Camera-type eye (tissue), 1 donor: ENCODE results near the gene RPS25.

- RAMPAGE, long total RNA = no peak
These were observed 14.5 kb downstream of the BCL9L start for GRCh38 chr11:118910973-118911939.

GRCh38 chr11:118918092-118918850 is 7.5 kb downstream of the BCL9L start:
- RAMPAGE, long total RNA = no peak

- RAMPAGE, long total RNA = no peak
These were observed 1.2 kb downstream of the BCL9L start for GRCh38 chr11:118924534-118924899.

- RAMPAGE, long total RNA = no peak
These were observed 3.3 kb upstream of the BCL9L start for GRCh38 chr11:118929028-118929502.

DNA sequence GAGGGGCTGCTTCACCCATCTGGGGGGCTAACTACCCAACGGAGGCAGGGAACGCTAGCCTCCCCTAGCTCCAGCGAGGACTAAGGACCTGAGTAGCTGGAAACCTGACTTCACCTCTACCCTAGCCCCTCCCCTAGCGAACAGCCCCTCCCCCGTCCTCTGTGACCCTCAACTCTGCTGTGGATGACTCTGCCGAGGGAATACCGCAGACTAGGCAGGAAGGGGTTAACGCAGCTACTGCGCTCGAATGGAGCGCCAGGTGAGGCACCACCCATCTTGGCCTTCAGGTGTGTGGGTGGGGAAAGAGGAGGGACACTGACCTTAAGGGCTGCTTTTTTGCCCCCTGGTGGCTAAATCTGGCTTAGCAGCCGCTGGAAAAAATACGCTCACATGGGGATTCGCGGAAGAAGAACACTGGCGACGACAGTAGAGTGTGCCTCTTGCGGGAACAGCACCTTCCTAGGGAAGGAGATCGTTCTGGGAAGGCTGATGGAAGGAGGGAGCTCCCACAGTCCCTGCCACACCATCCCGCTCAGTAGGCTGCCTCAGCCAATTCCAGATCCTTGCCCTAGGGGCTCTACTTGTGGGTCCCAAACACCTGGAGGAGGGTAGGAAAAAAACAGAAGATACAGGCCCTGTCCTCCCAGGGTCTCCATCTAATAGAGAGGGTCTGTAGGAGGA is 4.5 kb upstream of the BCL9L start:
- RAMPAGE, long total RNA = no peak

- RAMPAGE, long total RNA = no peak
These were observed 8.7 kb downstream of the FOXR1 start for GRCh38 chr11:118980247-118980733.

- RAMPAGE, long total RNA = start-site peak on the minus strand at chr11:119018330-119018348, 1,939 reads
These were observed at the start of gene RPS25 for GRCh38 chr11:119017874-119018912. Gene RPS25, minus strand, starts transcription at chr11:119018343.

DNA sequence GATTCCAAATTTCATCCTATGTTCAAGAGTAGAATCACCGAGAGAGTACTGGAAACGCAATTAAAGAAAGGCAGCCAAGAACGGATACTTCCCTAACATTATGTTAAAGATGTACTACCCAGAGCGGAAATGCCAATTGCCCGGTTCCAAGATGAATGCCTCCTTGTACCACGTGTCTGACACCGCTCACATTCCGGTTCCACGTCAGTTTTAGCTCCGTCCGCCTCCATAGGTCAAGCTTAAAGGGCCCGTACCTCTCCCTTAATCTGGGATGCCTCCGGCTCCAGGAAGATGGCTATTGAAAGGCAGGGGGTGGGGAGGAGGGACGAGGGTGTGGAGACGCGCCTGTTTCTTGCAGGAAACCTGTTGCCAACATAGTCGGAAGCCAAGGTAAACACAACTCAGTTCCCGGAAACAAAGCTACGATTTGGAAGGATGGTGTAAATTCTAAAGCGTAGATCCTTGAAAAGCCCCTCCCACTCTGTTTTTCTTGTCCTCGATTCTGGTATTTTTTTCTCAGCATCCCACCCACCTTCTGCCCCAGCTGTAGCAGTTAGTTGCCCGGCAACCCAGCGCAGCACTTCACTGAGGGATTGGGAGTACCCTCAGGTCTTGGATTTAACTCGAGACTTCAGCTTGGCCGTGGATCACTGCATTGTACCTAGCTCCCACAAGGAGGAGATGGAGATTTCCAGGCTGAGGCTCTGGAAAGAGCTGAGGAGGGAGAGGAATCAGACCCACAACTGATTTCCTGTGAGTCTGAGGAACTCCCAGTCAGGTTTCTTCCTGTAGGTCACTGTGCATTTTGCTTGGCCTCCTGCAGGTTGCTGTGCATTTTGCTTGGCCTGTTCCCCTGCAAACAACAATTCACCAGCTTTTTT is 573 bp upstream of the DPAGT1 start:
- RAMPAGE, long total RNA = no peak

- RAMPAGE, long total RNA = no peak
These were observed 35.6 kb downstream of the CBL start for GRCh38 chr11:119241622-119242181.

DNA sequence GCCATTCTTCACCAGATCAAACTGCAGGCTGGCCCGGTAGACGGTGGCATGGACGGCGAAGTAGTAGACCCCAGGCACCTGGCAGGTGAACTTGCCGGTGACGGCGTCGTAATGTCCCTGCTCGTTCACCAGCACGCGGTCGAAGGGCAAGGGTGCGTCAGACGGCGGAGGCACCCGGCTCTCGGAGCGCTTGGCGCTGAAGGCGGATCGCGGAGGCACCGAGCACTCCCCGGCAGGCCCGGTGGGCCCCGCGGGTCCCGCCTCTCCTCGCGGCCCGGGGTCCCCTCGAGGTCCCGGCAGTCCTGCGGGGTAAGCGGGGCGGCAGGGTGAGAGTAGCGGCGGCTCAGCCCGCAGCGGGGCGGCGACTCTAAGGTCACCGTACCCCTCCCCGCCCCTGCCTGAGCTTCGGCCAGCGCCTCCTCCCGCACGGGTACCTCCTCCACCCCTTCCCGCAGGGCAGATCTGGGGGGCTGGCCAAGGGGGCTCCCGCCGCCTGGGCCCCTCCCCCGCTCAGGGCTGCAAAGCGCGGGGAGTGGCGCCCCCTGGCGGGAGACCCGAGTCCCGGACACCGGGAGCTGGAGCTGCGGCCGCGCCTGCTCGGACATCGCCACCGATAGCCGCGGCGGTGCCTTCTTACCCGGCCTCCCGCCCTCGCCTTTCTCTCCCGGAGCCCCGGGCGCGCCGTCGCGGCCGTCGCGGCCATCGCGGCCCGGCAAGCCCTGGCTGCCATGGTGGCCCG is 967 bp downstream of the C1QTNF5 start:
- RAMPAGE, long total RNA = no peak

DNA sequence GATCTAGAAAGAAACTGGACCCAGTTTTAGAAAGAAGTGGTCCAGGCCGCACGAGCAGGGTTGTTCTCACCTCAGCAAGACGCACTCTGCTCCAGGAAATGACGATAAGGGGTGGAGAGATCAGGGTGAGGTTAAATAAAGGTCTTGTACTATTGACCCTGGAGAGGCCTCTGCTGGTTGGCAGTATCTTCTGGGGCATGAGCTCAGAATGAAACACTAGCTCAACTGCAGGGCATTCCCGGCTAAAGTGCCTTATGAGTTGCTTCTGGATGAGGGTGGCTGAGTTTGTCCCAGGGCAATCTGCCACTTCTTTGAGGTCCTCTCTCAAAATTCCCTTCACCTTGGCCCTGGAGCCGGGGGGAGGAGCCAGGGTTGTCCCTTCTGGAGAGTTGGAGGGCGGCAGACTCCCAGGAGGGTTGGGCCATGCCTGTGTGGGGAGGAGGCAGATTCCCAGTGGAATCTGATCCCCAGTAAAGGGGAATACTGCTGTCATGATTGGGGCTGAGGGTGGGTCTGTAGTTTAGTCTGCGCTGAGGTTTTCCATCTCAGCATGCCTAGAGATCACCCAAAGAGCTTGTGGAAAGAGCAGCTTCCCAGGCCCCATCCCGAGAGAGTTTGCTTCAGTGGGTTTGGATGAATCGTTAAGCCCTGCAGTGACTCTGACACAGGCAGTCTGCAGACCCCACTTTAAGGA is 10.8 kb downstream of the USP2 start:
- RAMPAGE, long total RNA = no peak

GRCh38 chr11:119372376-119372674 is 9.2 kb downstream of the USP2 start:
- RAMPAGE, long total RNA = no peak

GRCh38 chr11:119378025-119378694 is 3.3 kb downstream of the USP2 start:
- RAMPAGE, long total RNA = no peak

GRCh38 chr11:119423697-119424431 is 892 bp upstream of the THY1 start:
- RAMPAGE, long total RNA = no peak

DNA sequence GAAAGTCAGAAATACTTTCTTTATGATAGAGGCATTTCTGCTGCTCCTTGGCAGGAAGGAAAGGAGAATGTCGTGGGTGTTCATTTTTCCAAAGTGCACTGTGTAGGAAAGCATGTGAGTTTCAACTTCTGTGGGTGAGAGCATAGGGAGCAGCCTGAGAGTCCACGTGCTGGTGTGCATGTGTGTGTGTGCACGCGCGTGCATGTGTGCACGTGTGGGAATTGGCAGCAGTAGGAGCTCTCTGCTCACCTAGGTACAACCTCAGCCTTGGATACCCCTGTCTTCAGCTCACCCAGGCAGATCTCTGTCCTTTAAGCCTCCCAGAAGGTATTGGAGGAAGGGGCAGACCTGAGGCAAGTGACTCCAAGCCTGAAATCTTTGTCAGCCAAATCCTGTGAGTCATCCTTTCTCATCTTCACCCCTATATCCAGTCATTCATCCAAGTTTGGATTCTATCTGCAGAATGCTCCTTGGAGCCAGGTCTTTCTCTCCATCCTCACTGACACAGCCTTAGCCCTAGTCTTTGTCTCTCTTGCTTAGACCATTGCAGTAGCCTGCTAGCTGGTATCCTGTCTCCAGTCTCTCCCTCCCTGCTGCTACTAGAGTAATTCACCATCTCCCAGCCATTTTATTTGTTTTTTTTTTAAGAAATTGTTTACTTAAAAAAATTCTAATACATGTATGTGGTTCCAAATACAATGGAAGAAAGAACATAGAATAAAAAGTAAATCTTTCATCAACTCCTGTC is 10.3 kb upstream of the THY1 start:
- RAMPAGE, long total RNA = no peak

GRCh38 chr11:119461184-119461854 is 38.3 kb upstream of the THY1 start:
- RAMPAGE, long total RNA = no peak

DNA sequence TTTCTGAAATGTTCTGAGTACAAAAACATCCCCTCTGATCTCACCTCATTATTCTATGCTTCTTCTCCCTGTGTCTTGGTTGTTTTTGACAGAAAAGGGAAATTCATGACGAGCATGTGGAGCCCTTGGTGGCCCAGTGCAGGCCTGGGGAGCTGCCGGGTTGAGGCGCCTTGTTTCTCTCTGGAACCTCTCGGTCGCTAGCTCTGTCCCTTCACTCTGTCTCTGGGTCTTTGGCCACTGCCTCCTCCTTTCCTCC is 63.0 kb upstream of the THY1 start:
- RAMPAGE, long total RNA = no peak

- RAMPAGE, long total RNA = no peak
These were observed 66.4 kb downstream of the NECTIN1 start for GRCh38 chr11:119662573-119663105.

- RAMPAGE, long total RNA = no peak
These were observed 51.5 kb downstream of the NECTIN1 start for GRCh38 chr11:119677281-119678021.

- RAMPAGE, long total RNA = no peak
These were observed 572 bp upstream of the NECTIN1 start for GRCh38 chr11:119729685-119729858.